Neural progenitor cell (in vitro differentiated cells): ENCODE measurements around the genes AMELY, TSPY8, RBMY1F and RBMY1J.

- RAMPAGE, long total RNA, result no peak
These were observed 1.4 kb upstream of the TBL1Y start for GRCh38 chrY:6908942-6909673.

DNA sequence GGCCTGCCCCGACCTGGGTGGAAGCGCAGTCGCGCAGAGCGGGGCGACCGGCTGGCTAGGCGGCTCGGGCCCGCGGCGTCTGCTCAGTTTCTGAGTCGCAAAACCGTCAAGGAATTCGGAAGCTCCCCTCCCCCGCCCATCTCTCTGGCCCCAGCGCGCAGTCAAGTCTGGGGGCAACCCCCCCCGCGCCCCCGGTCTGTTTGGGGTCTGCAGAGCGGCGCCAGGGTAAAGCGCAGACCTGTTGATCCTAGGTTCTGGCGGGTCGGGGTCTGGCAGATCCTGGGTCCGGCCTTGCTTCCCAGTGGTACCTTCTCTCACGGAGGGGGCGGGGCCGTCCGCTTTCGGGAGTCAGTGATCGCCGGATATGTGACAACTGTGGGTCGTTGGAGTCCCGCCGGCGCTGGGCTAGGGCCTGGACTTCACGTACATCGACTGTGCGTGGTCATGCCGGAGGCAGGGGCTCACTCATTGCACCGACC lies at the start of gene AMELY:
Gene AMELY, minus strand, starts transcription at position 318 of the 479 bp plus-strand sequence.
- RAMPAGE, long total RNA, result no peak

DNA sequence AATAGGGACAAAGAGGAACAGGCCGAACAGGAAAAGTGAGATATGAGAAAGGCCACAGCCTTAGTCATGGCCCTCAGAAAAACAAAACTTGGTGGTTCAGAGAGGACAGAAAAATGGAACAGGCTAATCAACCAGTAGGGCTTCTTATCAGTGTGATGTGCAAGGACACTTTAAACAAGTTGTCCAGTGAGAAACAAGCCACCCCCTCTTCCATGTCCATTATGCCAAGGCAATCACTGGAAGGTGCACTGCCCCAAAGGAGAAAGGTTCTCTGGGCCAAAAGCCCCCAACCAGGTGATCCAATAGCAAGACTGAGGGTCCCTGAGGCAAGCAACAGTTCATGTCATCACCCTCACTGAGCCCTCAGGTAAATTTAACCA lies 261.1 kb upstream of the AMELY start:
- RAMPAGE, long total RNA, result no peak

DNA sequence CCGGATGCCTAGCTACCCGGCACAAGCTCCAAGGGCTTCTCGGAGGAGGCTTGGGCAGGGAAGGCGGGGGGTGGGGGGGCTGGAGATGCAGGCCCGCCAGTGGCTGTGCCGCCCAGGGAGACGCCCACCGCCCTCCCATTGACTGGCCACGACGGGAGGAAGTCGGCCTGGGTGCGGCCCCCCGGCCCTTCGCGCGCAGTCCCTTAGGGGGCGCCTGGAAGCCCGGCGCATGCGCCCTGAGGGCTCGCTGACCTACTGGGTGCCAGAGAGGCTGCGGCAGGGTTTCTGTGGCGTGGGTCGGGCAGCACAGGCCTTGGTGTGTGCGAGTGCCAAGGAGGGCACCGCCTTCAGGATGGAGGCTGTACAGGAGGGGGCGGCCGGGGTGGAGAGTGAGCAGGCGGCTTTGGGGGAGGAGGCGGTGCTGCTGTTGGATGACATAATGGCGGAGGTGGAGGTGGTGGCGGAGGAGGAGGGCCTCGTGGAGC lies at the start of gene TSPY8:
Gene TSPY8, plus strand, starts transcription at position 184 of the 485 bp plus-strand sequence.
- RAMPAGE, long total RNA, result no peak

DNA sequence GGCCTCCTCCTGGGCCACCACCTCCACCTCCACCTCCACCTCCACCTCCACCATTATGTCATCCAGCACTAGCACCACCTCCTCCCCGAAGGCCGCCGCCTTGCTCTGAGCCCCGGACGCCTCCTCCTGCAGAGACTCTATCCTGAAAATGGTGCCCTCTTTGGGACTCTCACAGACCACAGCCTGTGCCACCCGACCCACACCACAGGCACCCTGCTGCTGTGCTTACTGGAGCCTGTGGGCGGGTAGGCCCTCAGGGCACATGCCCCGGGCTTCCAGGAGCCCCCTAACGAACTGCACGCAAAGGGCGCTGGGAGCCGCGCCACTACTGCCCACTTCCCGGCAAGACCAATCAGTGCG lies 541.2 kb downstream of the TSPY10 start:
- RAMPAGE, long total RNA, result no peak

DNA sequence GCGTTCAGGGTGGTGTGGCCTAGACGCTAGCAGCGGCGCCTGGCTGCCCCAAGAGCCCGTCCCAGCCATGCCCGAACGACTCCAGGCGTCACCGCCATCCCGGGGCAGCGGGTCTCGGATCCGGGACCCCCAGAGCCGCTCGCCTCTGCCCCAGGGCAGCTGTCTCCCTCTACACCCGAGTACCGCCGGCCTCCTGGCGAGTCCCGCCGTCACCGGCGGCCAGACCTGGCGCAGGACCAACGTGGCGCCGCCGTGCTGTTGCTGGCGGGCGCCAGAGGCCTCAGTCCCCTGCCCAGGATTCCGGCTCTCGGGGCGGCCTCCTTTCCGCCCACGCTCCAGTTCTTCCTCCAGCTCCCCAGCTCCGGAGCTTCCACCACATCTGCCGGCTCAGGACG lies 565.3 kb downstream of the TSPY10 start:
- RAMPAGE, long total RNA, result no peak

DNA sequence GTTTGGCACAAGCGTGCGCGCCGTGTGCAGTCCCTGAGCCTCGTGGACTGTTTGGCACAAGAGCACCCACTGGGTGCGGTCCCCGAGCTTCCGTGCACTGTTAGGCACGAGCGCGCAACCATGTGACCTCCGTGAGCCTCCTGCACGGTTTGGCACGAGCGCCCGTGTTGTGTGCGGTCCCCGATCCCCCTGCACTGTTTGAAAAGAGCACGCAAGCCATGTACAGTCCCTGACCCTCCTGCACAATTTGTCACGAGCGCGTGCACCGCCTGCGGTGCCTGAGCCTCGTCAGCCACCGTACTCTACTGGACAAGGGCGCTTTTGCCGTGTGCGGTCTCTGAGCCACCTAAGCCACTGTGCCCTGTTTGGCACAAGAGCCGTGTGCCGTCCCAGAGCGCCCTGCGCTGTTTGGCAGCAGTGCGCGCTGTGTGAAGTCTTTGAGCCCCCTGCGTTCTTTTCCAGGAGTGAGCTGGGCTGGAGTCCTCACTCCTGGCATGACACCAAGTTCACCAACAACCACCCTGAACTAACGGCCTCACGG lies 163.7 kb upstream of the USP9Y start:
- RAMPAGE, long total RNA, result no peak

GRCh38 chrY:17342351-17342756 lies 537.7 kb downstream of the CDY2B start:
- RAMPAGE, long total RNA, result no peak

DNA sequence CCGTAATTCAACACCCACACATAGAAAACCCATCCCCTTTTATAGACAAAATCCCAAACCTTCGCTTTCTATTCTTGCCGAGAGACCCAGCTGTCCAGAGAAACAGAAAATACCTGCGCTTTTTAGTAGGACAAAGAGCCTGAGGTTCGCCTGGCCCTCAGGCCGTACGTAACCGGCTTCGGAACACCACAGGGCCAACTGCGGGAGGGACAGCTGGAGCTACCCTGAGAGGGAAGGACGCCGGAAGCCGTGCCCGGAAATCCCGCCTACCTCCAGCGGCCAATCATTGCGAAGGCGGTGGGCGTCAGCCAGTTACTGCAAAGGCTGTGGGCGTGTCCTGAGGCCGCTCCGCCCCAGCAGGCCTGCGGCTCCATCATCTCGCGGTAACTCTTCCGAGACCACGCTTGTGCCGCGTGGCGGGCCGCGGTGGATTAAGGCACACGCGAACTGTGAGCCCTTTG lies at the start of gene RBMY1F:
Gene RBMY1F, minus strand, starts transcription at position 202 of the 461 bp plus-strand sequence.
- RAMPAGE, long total RNA, result no peak

DNA sequence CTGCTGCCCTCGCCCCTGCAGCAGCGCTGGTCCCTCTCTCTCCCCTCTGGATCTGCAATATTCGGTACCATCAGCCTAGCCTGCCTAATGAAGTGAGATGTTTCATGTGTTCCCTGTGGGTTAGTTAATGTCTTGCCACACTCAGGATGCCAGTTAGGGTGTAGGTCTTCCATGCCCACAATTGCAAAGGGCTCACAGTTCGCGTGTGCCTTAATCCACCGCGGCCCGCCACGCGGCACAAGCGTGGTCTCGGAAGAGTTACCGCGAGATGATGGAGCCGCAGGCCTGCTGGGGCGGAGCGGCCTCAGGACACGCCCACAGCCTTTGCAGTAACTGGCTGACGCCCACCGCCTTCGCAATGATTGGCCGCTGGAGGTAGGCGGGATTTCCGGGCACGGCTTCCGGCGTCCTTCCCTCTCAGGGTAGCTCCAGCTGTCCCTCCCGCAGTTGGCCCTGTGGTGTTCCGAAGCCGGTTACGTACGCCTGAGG lies at the start of gene RBMY1J:
Gene RBMY1J, plus strand, starts transcription at position 359 of the 489 bp plus-strand sequence.
- RAMPAGE, long total RNA, result no peak